LHCN-M2 (cell line): ENCODE results near the gene TMEM131.

DNA sequence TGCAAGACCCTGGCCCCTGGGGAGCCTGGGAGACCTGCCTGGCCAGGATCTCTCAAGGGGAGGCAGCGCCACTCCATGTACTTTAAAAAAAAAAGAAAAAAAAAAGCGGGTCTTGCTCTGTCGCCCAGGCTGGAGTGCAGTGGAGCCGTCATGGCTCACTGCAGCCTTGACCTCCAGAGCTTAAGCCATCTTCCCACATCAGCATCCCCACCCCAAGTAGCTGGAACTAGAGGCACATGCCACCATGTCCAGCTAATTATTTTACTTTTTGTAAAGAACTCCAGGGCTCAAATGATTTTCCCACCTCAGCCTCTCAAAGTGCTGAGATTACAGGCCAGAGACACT lies 29.6 kb upstream of the SEMA4C start:
- RAMPAGE, long total RNA, result no peak

- RAMPAGE, long total RNA, result no peak
Measured at GRCh38 chr2:96906504-96907790, 37.1 kb upstream of the SEMA4C start.

DNA sequence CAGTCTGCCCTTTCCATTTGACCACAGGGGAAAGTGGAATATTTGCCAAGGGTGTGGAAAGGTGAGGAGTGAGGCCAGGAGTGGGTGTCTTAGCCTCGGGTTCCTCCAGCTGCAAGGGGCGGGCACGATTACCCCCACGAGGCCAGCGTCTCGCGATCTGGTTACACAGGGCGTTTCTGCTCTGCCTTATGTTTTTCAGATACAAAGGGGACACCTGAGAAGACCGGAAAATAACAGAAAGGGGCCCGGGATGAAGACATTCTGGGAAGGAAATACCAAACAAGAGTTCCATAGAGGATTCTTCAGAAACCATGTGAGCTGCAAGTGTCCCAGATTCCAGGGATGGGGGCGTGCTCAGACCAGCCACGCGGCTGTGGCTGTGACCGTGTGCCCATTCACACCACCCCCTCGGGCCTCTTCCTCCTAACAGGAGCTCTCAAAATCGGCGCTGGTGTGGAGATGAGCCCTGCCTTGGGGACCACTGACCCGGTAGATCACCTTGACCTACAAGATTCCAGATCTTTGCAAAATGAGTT lies 34.3 kb downstream of the FAM178B start:
- RAMPAGE, long total RNA, result no peak

- RAMPAGE, long total RNA, result no peak
Measured at GRCh38 chr2:97190767-97191376, 77.9 kb downstream of the ANKRD36 start.

GRCh38 chr2:97549135-97549895 lies 40.4 kb downstream of the ANKRD36B start:
- RAMPAGE, long total RNA, result no peak

- RAMPAGE, long total RNA, result no peak
Measured at GRCh38 chr2:97552786-97553278, 36.8 kb downstream of the ANKRD36B start.

DNA sequence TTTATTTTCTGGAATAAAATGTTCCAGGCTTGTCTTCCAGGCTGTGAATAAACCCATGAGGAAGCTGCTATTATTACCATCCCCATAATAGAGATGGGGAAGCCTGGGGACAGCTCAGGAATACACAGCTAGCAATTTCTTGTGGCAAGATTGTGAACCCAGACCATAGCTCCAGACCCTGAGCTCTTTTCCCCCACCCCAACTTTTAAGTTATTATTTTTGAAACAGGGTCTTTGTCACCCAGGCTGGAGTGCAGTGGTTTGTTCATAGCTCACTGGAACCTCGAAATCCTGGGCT lies 6.0 kb downstream of the COX5B start:
- RAMPAGE, long total RNA, result no peak

DNA sequence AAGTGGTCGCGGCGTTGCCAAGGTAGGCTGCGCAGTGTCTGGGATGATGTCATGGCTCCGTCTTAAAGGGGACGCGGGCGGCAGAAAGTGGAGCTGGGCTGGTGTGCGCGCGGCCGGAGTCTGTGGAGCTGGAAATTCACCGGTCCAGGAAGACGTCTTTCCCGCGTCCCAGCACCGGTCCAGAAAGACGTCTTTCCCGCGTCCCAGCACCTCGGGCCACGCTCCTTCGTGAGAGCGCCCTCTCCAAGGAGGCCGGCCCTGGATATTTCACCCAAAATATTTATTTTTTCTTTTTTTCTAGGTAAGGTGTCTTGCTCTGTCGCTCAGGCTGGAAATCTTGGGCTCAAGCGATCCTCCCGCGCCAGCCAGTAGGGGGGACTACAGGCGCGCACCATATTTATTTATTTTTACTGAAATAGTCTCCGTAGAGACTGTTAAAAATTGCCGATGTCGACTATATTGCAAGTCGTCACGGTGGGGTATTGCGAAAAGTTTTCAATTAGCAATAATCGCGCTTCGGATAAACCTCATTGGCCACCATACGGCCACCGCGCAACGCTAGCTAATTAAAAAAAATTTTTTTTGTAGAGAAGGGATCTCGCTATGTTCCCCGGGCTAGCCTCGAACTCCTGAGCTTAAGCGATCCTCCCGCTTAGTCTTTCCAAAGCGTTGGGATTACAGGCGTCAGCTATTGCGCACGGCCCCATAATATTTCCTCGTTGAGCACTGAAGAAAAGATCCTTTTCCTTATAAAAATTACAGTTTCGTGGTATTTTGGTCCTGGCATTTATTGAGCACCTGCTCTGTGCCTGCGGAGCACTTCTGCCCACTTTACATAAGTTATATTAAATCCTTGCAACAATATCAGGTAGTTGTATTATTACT lies 570 bp upstream of the ACTR1B start:
- RAMPAGE, long total RNA, result no peak

DNA sequence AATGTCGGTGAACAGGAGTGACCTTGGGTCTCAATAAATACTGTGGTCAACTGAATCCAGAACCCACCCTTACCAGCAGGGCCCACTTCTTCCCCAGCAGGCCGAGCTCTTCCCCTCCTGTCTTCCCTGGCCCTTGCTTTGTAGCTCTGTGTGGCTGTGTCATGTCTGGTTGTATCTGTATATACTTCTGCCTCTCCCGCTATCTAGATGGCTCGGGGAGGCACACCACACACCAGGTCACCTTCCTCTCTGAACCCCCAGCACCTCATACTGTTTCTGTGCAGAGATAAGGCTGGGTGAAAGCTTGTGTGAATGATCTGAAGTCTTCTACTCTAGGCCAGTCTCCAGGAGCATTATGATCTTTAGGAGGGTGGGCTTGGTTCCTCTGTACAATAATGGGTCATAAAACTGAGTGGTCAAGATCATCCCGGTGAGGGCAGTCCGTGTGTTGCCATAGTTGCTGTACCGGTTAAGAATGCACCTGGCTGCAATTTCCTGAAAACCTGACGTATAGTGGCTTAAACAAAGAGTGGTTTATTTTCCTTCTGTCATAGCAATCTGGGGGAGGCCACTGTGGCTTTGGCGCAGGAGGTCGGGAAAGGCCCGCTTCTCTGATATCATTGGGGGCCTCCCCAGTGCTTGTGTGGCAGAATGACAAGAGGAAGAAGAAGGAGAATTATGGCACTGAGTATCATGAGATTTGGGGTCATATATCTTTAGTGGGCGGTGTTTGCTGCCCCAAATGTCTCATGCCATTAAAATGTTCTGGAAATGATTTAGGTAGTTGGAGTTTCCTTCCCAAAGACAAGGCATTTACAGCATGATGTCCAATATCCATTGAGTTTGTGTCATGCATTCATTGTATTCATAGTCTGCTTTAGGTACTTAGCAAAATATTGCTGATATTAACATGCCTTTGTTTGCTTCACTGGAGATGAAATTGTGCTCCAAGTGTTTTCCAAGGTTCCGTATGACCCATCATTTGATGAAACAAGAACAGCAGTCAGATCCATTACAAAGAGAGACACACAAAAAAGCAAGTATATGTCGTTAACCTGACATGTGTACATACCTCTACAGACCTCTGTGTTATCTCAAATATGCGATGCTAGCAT lies 4.4 kb downstream of the C2orf92 start:
- RAMPAGE, long total RNA, result no peak

- RAMPAGE, long total RNA, result no peak
Measured at GRCh38 chr2:97794733-97795150, 81.4 kb downstream of the ZAP70 start.

DNA sequence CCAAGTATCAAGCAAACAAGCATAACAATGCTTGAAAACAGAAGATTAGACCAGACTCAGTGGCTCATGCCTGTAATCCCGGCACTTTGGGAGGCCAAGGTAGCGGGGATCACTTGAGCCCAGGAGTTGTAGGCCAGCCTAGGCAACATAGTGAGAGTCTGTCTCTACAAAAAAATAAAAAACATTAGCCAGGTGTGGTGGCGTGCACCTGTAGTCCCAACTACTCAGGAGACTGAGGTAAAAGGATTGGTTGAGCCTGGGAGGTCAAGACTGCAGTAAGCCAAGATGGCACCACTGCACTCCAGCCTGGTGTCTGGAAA lies 125.6 kb downstream of the ZAP70 start:
- RAMPAGE, long total RNA, result no peak

DNA sequence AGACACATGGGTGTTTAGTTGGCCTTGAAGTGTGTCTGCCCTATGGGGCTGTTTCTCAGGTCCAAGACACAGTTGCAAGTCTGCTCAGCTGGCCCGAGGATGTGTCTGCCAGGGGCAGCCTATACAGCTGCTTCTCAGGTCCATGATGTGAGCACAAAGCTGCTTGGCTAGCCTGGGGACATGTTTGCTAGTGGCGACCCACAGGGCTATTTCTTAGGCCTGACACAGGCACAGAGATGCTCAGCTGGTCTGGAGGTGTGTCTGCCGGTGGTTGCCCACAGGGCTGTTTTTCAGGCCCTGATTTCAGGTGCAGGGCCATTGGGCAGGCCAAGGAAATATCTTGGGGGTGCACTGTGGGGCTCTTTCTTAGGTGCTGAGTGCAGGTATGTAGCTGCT lies 108.7 kb downstream of the TMEM131 start:
- RAMPAGE, long total RNA, result no peak

DNA sequence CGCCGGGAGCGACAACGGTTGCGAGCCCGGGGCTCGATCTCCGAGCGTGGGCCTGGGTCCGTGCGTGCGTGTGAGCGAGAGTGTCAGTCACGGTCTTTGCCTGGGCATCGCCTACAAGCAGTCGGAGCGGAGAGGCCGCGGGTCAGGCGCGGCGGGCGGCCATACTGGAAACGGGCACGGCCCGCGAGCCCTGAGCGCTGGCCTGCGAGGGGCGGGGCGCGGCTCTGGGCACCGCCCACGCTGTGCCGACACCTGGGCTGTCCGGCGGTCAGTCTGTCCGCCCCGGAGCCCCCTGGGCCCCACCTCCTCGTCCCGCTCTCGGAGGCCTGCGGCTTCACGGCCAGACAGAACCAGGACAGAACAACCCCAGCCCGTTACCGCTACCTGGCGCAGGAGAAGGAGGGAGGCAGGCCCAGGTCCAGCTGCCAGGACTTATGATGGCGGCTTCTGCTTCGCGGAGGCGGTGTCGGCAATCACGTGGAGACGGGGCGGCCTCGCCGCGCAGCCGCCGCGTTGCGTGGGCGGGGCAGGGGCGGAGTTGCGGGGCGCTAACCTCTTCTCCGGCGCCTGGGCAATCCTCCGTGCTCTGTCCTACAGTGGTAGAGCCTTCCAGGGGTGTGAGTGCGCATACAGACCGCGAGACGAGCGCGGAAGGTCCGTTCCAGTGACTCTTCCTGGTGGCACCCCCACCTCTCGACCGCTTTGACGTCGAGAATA lies at the start of gene TMEM131:
TMEM131 (minus strand) TSS at position 189 of the 717 bp plus-strand sequence.
- RAMPAGE, long total RNA, result no peak

DNA sequence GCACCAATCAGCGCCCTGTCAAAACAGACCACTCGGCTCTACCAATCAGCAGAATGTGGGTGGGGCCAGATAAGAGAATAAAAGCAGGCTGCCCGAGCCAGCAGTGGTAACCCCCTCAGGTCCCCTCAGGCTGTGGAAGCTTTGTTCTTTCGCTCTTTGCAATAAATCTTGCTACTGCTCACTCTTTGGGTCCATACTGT lies 52.7 kb downstream of the VWA3B start:
- RAMPAGE, long total RNA, result no peak

DNA sequence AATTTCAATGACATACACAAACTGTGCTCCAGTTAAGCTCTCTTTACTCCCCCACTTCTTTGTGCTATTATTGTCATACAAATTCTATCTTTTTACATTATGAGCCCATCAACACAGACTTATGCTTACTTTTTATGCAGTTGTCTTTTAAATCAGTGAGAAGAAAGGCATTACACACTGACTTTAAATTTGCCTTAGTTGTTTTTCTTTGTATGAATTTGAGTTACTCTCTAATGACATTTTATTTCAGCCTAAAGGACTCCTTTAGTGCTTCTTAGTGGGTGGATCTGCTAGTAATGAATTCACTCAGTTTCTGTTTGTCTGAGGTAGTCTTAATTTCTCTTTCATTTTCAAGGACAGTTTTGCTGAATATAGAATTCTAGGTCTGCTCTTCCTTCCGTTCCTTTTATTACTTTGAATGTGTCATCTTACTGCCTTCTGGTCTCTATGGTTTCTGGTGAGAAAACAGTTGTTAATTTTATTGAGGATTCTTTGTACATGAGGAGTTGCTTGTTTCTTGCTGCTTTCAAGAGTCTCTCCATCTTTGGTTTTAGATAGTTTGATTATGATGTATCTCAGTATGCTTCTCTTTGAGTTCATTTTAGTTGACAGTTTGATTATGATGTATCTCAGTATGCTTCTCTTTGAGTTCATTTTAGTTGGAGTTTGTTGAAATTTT lies 5.9 kb upstream of the INPP4A start:
- RAMPAGE, long total RNA, result no peak

- RAMPAGE, long total RNA, result no peak
Measured at GRCh38 chr2:98454304-98455030, 9.8 kb downstream of the INPP4A start.

GRCh38 chr2:98460715-98461583 lies 16.3 kb downstream of the INPP4A start:
- RAMPAGE, long total RNA, result no peak

GRCh38 chr2:98464787-98465466 lies 20.3 kb downstream of the INPP4A start:
- RAMPAGE, long total RNA, result no peak

- RAMPAGE, long total RNA, result no peak
Measured at GRCh38 chr2:98465527-98466325, 21.1 kb downstream of the INPP4A start.

DNA sequence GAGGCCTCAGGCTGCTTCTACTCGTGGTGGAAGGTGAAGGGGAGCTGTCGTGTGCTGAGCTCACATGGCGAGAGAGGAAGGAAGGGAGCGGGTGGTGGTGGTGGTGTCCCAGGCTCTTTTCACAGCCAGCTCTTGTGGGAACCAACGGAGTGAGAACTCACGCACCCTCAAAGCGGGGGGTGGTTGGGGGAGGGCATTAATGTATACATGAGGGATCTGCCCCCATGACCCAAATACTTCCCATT lies 22.3 kb downstream of the INPP4A start:
- RAMPAGE, long total RNA, result no peak